Diencephalon (tissue), 2 donors: ENCODE measurements around a stretch of chr11.

GRCh38 chr11:1689325-1690281 is 7.4 kb upstream of the KRTAP5-6 start:
- RAMPAGE, long total RNA = no peak

DNA sequence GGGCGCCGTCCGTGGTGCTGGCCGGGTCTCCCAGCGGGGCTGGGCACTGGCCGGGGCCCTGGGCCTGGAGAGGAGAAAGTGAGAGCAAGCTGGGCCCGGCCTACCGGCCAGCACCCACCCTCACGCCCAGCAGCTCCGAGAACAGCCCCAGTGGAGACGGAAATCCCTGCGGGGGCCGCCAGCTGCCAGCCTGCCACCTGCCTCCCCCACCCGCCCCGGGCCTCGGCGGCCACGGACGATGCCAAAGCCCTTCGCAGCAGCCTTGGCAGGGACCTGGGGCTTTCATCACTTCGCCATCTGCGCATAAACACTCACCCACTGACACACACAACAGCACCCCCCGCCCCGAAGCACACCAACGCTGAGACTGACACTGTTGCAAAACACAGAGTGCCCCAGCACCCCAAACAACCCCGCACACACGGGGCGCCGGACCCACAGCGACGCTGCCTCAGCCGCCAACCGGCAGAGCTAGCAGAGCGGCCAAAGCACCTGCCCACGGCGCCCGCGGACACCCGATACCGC is 2.3 kb downstream of the IFITM10 start:
- RAMPAGE, long total RNA = no peak

- RAMPAGE, long total RNA = no peak
These were observed 6.4 kb upstream of the IFITM10 start for GRCh38 chr11:1756807-1757216.

GRCh38 chr11:1777622-1778160 is 14.0 kb upstream of the CTSD start:
- RAMPAGE, long total RNA = no peak

- RAMPAGE, long total RNA = no peak
These were observed 7.6 kb upstream of the SYT8 start for GRCh38 chr11:1827012-1827714.

GRCh38 chr11:1854615-1855649 is 2.0 kb downstream of the LSP1 start:
- RAMPAGE, long total RNA = no peak

- RAMPAGE, long total RNA = no peak
These were observed 5.4 kb downstream of the LSP1 start for GRCh38 chr11:1858143-1858751.

GRCh38 chr11:1862747-1863003 is 9.8 kb downstream of the LSP1 start:
- RAMPAGE, long total RNA = no peak

GRCh38 chr11:1891180-1891660 is 475 bp downstream of the PRR33 start:
- RAMPAGE, long total RNA = no peak

GRCh38 chr11:1907932-1908435 is 11.5 kb upstream of the TNNT3 start:
- RAMPAGE, long total RNA = no peak

- RAMPAGE, long total RNA = no peak
These were observed 363 bp downstream of the TNNT3 start for GRCh38 chr11:1919809-1920322.

GRCh38 chr11:1931937-1932526 is 12.5 kb downstream of the TNNT3 start:
- RAMPAGE, long total RNA = no peak

GRCh38 chr11:1940692-1940973 is 6.5 kb upstream of the MRPL23 start:
- RAMPAGE, long total RNA = no peak

DNA sequence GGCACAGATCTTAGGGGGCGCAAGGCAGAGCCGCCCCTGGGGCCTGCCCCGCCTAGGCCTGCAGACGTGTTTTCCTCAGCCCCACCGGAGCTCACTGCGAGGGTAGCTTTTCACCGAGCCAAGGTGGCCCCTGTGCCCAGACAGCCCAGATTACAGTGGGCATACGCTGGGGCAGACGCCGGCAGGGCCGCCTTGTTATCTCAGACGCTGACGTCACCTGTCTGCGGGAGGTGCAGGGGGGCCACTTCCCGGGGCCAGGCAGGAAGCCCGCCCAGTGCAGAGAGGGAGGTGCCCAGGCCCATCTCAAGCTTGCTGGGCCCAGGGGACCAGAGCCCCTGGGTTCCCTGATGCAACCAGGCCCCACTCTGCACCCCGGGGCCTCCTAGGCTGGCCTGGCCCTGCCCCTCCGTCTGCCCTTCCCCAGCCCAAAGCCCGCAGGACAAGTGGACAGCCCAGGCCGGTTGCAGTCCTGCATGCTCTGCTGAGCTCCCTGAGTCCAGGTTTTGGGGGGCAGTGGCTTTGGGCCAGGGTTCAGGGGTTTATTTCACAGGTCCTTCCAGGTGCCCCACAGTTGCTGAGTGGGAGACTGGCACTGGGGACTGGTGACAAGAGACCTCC is 38.7 kb downstream of the IGF2 start:
- RAMPAGE, long total RNA = no peak

- RAMPAGE, long total RNA = no peak
These were observed 29.9 kb downstream of the IGF2 start for GRCh38 chr11:2109092-2109969.

GRCh38 chr11:2133949-2134335 is 5.2 kb downstream of the IGF2 start:
- RAMPAGE, long total RNA = no peak

GRCh38 chr11:2210091-2210528 is 38.5 kb upstream of the TH start:
- RAMPAGE, long total RNA = no peak

GRCh38 chr11:2294711-2295065 is 7.0 kb downstream of the C11orf21 start:
- RAMPAGE, long total RNA = no peak

GRCh38 chr11:2311462-2312748 is 10.1 kb downstream of the TSPAN32 start:
- RAMPAGE, long total RNA = no peak

DNA sequence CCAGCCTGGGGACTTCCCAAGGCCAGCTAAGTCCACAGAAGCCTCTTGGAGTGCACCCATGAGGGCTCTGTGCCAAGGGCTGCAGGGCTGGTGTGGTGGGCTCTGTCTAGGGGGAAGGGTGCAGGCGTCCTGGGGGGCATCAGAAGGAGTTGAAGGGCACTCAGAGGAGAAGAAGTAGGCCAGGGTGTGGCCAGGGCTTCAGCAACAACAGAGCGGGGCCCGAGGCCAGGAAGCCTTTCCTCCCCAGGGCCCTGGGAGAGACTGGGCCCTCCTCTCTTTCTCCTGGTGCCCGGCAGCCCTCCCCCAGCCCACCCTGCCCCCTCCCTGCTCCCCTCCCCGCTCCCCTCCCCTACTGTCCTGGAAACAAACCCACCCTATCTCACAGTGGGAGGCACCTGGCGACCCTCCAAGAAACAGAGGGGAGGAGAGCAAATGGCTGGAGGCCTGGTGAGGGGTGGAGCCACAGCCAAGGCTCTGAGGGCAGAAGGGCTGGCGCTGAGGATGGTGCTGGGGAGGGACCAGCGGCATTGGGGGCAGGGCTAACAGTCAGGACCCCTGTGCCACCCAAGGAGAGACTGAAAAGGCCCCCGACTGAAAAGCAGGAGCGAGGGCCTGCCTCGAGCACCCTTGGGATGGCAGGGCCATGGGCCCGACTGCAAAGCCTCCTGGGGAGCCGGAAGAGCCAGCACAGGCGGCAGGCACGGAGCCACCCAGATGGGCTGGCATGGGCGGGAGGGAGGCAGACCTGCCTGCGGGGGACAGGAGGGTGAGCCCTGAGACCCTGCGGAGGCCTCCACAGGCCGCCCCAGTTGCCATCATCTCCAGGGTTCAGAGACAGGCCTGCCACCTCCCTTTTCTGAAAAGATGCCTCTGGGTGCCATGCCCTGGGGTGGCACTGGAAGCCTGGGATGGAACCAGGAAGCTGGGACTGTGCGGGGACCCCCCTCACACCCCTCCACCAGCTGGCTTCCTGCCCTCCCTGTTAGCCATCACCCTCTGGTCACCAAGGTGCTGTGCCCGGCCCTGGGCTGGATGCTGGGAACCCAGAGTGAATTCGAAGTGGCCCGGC is 13.4 kb downstream of the TSPAN32 start:
- RAMPAGE, long total RNA = no peak